Cerebral cortex (tissue), 2 donors: ENCODE measurements around a stretch of chr18.

- PRO-cap, 2 experiments, result no peak in any of the 2 experiments
Measured at GRCh38 chr18:61736141-61736609, 156.6 kb downstream of the RNF152 start.

GRCh38 chr18:61815297-61816342 lies 77.2 kb downstream of the RNF152 start:
- PRO-cap, 2 experiments, result no peak in any of the 2 experiments

DNA sequence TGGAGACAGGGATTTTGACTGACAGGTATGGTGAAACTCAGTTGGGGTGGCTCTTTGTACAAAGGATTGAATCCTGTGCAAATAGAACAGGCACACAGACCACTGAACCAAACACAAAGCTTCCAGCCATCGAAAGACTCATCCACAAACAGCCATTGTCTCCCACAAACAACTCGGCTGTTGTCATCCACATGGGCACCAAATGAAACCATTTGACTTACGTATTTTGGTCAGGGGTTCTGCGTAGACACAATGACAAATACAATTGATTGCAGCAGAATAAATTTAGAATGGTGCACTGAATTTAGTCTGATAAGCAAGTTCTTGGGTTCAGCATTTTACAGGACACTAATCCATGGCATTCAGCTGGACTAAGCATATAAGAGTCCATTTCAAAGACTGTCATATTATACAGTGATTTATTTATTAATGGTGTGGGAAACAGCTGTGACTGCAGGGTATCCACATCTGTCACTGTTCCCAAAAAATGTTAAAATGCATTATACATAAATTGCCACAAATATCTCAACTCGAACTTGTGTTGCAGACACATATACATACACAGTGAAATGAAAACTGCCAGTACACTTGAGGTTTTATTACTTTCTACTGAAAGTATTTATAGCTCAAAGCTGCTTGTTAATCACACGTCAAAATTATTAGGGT lies 15.7 kb downstream of the RNF152 start:
- PRO-cap, 2 experiments, result peak in 1 of 2 experiments; most common plus-strand start position 268 of the sequence (in 1); most common minus-strand start position 140 of the sequence (in 1)

GRCh38 chr18:62017856-62018585 lies 125.2 kb upstream of the RNF152 start:
- PRO-cap, 2 experiments, result no peak in any of the 2 experiments

GRCh38 chr18:62128882-62129398 lies 57.9 kb downstream of the PIGN start:
- PRO-cap, 2 experiments, result no peak in any of the 2 experiments

DNA sequence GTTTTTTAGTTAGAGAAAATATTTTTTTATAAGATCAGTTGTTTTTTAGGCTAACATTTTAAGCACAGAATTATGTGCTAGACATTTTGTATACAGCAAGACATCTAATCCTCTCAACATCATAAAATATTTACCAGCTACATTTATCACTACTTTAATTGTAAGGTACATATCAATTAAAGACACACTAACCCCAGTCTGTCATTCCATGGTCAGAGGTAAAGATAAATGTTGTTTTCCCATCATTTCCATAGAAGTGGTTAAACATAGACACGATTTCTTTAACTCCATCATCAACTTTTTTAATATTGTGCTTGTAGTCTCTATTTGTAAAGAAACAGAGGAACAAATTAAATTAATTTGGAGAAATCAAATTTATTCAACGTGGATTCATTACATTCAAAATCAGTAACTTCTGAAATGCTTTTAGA lies 40.1 kb downstream of the PIGN start:
- PRO-cap, 2 experiments, result no peak in any of the 2 experiments

DNA sequence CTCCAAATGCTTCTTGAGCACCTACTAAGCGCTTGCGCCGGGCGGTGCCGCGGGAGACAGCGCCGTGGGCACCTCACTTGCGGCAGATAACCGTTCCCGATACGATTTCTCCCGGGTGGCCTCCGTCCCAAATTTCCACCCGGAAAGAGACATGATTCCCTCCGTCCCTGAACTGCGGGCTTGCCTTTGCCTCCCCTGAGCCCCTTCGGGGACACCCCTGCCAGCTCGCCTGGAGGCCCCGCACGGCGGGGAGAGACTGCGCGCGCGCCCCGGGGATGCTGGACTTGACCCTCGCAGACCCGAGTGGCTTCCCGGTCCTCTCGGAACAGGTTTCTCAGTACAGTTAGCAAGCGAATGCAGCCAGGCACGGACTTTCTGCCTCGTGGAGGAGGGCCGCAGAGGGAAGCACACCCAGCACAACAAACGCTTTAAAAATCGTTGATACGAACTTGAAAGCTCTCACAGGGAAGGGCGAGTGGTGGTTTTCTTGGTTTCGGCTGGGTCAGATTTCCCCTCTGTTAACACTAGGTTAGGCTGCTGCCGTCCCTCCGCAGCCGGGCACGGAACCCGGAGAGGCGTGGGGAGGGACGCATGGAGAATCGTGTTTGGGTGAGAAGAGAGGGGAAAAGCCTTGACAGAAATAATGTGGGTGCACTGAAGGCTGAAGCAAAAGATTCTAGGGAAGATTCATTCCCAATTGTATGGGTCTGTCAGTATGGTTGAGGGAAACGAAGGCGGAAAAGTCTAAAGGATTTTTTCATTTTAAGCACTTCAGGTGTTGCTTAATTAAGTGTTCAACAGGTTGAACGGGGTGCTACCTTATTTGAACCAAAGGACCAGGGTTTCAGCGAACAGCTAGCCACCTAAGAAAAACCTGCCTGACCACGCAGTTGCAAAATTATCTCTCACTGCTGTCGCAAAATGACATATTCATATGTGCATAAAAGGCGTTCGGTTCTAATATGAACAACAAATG lies 900 bp downstream of the TNFRSF11A start:
- PRO-cap, 2 experiments, result no peak in any of the 2 experiments

- PRO-cap, 2 experiments, result no peak in any of the 2 experiments
Measured at GRCh38 chr18:62505701-62506595, 16.9 kb upstream of the ZCCHC2 start.

DNA sequence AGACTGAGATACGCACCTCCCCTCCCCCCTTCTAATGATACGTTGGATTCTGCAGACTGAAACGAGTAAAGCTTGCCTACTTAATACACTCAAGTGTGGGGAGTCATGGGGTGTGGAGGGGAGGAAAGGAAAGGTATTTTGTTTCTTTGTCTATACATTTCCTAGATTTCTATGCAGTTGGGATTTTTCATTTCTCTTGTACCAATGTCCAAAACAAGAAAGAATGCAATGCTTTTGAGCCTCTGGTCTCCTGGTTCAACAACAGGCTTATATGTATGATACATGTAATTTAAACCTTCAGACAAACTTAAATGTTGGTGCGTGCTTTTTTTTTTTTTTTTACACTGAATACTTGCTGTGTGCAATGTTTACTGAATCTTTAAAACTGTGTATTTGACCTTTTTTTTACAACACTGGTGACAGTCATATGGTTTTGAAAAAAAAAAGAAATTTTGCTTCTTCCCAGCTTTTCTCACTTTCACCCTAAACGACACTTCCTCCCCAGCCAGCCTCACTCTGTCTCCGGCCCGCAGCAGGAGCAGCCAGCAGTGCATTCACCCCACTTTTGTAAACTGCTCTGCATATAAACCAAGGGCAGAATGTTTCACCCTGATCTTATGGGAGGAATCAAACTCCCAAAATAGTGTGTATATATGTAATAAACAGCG lies 53.8 kb downstream of the ZCCHC2 start:
- PRO-cap, 2 experiments, result no peak in any of the 2 experiments

- PRO-cap, 2 experiments, result no peak in any of the 2 experiments
Measured at GRCh38 chr18:62577188-62577845, 54.5 kb downstream of the ZCCHC2 start.

DNA sequence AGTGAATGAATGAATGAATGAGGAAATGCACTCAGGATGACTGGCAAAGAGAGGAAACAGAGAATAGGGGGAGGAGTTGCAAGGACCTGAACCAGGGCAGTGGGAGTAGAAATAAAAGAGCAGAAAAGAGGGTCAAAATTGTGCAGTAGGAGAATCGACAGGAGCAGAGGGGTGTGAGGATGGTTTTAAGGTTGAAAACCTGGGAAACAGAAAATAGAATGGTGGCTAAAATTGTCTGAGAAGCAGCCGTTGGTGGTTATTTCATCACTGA lies 64.0 kb upstream of the PHLPP1 start:
- PRO-cap, 2 experiments, result no peak in any of the 2 experiments

- PRO-cap, 2 experiments, result no peak in any of the 2 experiments
Measured at GRCh38 chr18:62715994-62716517, 715 bp downstream of the PHLPP1 start.

DNA sequence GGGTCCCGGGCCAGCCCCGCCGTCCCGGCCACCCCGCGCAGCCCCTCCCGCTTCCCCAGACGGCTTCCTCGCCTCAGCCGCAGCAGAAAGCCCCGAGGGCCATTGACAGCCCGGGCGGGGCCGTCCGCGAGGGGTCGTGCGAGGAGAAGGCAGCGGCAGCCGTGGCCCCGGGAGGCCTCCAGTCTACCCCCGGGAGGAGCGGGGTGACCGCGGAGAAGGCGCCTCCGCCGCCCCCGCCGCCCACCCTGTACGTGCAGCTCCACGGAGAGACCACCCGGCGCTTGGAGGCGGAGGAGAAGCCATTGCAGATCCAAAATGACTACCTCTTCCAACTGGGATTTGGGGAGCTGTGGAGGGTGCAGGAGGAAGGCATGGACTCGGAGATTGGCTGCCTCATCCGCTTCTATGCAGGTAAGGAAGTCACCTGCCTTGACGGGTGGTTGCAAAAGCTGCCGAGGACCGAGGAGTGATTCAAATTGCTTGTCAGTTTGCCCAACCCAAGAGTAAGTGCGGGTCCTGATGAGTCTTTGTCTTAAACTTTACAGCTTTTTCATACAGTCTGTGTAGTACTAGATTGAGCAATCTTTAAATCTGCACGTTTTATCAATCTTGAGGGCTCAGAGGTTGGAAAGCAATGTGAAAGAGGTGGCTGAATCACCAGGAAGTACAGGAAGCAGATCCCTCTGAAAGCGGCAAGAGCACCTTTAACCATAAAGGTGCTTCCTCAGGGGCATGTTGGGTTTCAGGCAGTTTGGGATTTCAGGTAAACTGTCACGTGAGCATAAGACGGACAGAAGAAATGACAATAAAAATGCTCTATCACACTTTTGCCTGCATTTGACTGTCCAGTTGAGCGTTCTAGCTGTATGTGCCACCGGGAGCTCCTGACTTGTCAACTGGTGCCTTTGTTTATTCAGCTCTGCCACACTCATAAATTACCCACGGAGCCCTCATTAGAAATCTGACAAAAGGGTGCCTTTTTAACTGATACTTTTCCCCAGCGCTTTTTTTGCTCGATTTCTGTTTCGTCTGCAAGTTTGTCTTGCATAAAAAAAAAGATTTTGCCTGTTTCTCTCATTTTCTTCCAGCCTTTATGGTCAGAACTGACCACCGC lies 1.9 kb downstream of the PHLPP1 start:
- PRO-cap, 2 experiments, result peak in 1 of 2 experiments; most common plus-strand start position 836 of the sequence (in 1); most common minus-strand start position 839 of the sequence (in 1)

DNA sequence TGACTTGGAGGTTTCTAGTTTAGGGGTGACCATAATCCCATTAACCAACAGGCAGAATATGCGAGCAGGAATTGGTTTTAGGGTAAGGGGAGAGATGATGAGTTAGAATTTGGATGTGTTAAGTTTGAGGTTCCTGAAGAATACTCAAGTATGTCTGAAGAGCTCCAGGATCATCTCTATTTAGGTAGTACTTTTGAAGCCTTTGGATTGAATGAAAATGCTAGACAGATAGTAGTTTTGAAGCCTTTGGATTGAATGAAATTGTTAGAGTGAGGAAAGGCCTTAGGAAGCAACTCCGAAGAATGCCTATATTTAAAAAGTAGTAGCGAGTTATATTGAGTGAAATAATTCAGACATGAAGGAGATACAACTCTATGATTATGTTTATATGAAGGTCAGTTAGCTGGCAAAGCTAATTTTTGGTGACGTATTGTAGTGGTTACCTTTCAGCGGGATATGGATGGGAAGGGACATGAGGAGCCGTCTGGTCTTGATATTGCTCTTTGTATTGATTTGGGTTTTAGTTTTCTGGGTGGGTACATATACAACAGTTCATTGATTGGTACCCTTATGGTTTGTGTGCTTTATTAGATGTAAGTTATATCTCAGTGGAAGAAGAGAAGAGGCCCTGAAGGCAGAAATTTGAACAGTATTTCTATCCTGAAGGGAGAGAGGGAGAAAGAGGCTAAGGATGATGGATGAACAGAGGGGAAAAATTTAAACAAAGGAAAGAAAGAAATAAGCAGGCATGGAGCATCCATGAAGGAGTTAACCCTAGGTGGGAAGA lies 23.8 kb downstream of the PHLPP1 start:
- PRO-cap, 2 experiments, result no peak in any of the 2 experiments

DNA sequence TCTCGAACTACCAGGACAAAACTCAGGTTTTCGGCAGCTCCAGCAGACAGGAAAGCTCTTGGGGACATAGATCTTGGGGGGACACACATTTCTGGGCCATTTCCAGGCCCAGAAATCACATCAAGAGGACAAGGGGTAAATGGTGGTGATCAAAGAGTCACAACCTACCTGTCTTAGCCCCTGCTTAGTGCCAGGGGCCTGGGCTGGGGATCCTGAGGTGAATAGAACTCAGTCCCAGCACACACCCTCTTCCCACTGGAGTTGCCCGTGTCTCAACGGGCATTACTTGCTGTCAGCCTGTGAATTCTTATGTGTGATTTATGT lies 261.3 kb downstream of the BCL2 start:
- PRO-cap, 2 experiments, result no peak in any of the 2 experiments

DNA sequence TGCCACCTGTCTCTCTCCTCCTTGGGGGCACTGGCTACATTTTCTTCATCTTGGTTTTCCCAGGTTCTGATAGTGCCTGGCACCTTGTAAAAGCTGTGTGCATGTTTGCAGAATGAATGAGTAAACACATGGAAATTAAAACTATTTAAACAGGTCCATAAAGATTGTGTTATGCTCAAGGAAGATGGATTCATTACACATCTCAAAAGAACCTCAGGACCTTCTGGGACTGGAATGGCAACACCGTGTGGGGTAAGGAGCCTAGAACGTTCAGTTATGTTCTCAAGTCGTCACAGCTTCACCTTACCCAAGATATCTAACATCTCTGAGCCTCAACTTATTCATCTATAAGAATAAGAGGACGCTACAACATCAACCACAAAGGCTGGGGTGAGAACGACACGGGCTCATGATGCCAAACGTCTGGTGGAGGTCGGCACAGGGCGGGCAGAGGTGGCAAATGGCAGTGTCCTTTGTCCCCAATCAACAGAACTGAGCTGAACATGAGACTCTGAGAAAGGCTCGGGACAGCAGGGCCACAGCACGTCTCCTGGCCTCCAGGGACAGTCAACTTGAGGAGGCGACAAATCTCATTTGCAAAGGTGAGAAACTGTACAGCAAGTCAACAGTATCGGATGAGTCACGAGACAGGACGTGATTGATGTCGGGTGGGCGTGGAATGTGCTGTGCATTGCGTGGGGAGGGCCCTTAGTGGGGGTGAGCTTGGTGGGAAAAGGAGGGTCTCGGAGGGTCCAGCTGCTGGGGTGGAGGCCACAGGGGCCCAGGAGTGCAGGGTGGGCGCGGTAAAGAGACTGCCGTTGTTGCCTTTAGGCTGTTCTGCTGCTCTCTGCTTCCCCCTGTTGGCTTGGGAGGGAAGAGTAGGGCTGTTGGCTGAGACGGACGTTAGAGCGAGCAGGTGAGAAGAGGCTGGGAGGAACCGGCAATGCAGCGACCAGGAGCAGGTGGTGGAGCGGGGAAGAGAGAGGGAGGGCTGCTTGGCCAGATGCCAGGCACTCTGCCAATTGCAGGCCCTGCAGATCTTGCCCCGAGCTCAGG lies 164.5 kb downstream of the BCL2 start:
- PRO-cap, 2 experiments, result no peak in any of the 2 experiments

DNA sequence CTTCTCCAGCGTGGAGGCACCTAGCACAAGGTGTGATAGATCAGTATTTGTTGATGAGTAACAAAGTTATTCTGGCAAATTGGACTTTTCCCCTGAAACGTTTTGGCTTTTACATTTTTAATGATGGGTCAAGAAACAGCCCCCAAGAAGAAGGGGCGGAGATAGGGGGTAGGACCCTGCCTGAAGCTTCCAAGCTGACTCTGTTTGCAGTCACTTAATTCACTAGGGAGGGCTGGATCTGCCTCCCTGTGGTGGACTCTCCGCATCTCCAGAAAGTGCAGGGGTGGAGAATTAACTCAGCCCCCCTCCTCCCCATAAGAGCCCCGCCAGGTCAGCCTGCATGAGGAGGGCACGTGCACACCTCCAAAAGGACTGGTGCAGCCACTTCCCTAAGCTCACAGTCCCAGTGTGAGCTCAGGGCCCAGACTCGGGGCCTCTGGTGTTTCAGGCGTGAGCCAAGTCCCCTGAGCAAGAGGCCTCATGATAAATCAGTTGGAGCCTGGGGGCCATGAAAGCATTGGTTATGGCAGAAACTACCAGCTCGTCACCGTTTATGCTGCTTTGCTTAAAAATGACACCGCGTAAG lies 141.9 kb downstream of the BCL2 start:
- PRO-cap, 2 experiments, result no peak in any of the 2 experiments

- PRO-cap, 2 experiments, result no peak in any of the 2 experiments
Measured at GRCh38 chr18:63206718-63207579, 112.6 kb downstream of the BCL2 start.

DNA sequence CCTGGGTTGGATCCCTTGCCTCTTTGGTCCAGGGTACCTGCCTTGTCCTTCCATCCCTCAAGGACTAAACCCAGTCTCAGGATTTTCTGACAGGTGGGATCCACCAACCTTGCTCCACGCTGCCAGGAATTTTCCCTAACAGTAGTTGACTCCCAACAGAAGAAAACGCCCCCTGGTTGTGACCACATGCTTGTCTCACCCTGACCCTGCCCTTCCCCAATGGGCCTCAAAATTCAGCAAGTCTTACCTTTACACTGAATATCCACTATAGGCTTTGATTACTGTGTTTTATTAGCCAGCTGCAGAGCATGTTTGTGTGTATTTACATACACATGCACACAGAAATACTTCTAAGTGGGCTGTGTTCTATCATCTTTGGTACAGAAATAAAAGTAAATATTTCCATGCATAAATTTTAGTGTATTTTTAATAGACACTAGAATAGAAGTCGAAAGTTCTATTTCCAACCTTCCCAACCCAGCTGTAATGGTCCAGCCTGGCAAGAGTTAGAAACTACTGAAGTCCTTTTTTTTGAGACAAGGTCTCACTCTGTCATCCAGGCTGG lies 23.7 kb downstream of the BCL2 start:
- PRO-cap, 2 experiments, result no peak in any of the 2 experiments

GRCh38 chr18:63415400-63416031 lies 6.8 kb downstream of the VPS4B start:
- PRO-cap, 2 experiments, result no peak in any of the 2 experiments